Left colon (tissue), 1 donor: ENCODE measurements around the genes KATNAL1 and HMGB1.

DNA sequence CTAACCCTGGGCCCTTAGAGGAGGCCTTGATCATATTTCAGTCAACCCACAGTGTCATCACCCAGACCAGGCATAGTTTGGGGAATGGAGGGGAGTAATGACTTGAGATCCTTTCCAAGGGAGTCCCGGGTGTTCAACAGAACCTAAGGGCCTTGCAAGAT is 160.2 kb downstream of the SLC7A1 start:
- PRO-cap = no peak

DNA sequence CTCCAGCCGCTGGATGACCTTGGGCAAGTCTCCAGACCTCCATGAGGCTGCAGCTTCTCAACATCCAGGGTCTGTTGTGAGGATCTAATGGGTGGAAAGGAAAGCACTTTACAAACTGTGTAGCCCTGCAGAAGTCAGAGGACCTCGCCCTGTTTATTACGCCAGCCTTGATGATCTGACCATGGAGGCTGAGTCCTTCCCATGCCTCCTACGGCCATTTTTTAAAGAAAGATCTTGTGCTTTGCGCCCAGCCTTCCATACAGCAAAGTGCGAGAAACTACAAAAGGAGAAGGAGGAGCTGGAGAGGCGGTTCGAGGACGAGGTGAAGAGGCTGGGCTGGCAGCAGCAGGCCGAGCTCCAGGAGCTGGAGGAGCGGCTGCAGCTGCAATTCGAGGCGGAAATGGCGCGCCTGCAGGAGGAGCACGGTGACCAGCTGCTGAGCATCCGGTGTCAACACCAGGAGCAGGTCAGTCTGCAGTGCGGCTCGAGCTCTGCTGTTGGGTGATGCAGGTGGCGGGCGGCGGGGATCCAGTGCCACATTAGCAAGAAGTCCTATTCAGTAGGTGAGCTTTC is 115.5 kb downstream of the SLC7A1 start:
- PRO-cap = no peak

GRCh38 chr13:29519996-29520605 is 75.4 kb downstream of the SLC7A1 start:
- PRO-cap = no peak

- PRO-cap = bidirectional peak, plus-strand start at chr13:29572826, minus-strand start at chr13:29572695
These were observed 22.9 kb downstream of the SLC7A1 start for GRCh38 chr13:29572563-29572970.

GRCh38 chr13:29594155-29595302 is 959 bp downstream of the SLC7A1 start:
- PRO-cap = bidirectional peak, plus-strand start at chr13:29594762, minus-strand start at chr13:29594559; bidirectional peak, plus-strand start at chr13:29595185, minus-strand start at chr13:29594861

GRCh38 chr13:29790484-29791423 is 59.7 kb downstream of the UBL3 start:
- PRO-cap = no peak

DNA sequence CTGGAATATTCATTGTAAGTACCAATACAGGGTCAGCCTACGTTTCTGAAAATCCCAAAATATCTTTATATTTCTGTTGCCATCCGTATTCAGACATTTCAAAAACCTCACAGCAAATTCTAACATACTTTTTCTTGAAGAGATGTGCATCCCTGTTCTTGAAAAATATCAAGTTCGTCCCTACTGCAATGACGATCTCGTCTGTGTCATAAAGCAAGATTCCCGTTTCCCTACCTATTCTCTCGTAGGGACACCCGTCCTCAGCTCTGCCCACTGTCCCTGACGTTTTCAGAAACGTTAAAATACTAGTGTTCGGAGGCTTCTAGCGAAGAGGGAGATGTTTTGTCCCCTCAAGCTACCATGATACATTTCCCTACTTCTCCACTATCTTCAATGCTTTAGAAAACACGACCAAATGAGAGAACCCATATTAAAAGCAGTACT is 1.5 kb downstream of the UBL3 start:
- PRO-cap = no peak

GRCh38 chr13:29906545-29907068 is 56.2 kb upstream of the UBL3 start:
- PRO-cap = bidirectional peak, plus-strand start at chr13:29906914, minus-strand start at chr13:29906771

DNA sequence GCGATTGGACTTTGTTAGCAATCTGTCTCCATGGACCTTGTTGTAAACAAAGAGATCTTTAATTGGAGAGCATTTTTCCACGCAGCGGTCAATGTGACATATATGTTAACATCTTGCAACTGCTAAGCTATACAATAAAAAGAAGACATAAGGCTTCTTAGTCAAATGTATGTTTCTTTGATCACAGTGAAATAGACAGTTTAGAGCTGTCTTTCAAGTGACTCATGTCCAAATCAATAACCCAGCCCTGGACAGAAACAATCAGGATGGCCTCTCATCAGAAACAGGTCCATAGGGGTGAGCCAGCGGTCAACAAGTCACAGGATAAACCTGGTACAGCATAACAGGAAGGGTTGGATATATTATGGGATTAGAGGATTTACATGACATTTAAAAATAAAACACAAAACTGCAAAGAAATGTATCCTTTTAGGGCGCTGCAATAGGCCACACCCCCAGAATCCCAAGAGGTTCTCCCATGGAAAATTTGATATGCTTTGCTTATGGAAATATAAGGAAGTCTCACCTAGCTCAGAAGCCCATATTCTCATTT is 69.8 kb upstream of the UBL3 start:
- PRO-cap = no peak

GRCh38 chr13:30148621-30148866 is 158.8 kb downstream of the KATNAL1 start:
- PRO-cap = no peak

DNA sequence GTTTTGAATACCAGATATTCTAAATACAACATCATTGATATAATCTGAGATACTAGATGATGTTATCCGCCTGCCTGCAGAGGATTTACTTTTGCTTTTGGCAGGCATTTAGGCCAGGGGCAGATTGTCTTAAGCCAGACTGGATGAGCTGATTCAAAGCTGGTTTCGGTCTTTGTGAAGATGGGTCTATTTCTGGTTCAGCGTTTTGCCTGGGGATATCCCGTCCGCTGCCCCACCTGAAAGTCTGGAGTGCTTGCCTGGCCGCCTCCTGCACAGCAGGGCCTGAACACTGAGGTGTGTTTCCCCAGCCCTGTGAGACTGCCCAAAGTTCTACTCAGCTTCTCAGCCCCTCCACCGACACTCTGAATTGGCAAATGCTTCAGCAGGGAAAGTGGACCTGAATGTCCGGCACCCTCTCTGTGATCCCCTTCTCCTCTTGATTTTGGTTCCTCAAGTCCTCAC is 149.7 kb downstream of the KATNAL1 start:
- PRO-cap = no peak

DNA sequence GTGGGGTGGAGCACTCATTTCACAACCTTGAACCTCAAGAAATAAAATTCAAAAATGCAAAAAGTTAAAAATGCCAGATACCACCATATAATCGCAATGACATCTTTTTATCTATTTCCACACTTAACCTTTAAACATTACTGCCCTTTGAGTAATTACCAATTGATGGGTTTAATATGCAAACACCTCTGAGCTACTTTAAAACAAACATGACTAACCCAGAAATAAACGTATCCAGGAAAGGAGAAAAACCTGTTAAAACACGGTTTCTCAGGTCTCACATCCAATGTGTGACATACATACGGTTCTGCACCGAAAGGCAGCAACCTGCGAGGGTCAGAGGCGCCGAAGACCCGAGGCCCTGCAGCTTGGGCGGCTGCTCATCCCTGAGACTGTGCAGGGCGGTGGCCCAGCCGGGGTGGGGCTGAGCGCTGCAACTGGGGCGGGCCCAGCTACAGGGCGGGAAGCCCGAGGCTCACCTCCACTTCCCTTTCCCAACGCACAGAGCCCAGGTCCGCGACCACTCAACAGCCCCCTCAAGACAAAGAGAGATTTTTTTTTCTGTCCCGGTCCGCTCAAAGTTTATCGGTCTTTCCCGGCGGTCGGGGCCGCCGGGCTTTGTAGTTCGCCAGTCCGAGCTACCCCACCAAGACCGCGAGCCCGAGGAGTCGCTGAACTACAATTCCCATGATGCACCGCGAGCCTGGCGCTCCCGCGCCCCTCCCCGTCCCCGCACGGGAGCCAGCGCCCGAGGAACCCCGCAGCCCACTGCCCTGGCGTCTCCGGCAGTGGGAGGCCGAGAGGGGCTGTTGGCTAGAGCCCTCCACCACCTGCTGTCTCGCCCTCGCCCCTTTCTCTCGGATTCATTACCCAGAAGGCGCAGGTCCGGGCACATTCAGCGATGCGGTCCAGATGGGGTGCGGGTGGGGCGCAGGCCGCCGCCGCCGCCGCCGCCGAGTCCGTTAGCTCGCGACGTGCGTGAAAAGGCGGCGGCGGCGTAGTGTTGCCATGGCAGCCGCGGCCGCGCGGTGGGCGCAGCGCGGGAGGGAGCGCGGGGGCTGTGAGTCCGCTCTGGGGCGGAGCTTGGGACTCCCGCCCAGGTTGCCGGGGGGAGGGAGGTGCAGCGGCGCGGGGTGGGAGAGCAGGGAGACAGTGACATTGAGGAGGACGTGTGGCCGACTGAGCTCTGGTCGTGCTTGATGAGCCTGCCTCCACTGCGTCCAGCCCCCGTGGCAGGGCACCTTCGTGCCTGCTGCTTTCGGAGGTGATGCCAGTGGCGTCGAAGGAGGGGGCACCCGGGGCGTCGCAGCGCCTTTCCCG is at the start of gene KATNAL1:
Gene KATNAL1 (minus strand): TSS at position 1,091 of the 1,320 bp plus-strand sequence.
- PRO-cap = bidirectional peak, plus-strand start at position 744 of the sequence, minus-strand start at position 394 of the sequence; bidirectional peak, plus-strand start at position 1,123 of the sequence, minus-strand start at position 964 of the sequence

- PRO-cap = no peak
These were observed 55.4 kb upstream of the KATNAL1 start for GRCh38 chr13:30362585-30363216.

GRCh38 chr13:30398385-30399140 is 23.7 kb upstream of the UBE2L5 start:
- PRO-cap = no peak

DNA sequence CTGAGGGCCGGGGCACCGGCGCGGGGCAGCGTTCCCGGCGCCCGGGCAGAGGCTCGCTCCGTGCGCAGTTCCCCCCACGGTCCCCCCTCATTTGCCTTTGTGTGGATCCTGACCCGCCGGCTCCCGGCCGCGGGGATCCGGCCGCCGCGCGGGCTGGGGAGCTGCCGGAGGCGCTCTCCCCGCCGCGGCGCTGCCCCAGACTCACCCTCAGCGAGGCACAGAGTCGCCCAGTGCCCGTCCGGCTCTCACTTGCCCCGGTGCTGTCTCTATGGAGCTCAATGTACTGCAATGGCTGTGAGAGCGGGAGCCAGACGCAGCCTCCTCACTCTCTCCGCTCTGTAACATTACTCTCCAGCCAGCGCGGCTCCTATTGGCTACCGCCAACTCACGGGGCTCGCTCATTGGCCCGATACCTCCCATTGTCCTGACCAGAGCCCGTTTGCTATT is at the start of gene HMGB1:
Gene HMGB1 (minus strand): TSS at position 346 of the 447 bp plus-strand sequence.
- PRO-cap = bidirectional peak, plus-strand start at position 96 of the sequence, minus-strand start at position 93 of the sequence; bidirectional peak, plus-strand start outside the sequence, minus-strand start at position 343 of the sequence

GRCh38 chr13:30622646-30623394 is 5.1 kb downstream of the USPL1 start:
- PRO-cap = no peak

DNA sequence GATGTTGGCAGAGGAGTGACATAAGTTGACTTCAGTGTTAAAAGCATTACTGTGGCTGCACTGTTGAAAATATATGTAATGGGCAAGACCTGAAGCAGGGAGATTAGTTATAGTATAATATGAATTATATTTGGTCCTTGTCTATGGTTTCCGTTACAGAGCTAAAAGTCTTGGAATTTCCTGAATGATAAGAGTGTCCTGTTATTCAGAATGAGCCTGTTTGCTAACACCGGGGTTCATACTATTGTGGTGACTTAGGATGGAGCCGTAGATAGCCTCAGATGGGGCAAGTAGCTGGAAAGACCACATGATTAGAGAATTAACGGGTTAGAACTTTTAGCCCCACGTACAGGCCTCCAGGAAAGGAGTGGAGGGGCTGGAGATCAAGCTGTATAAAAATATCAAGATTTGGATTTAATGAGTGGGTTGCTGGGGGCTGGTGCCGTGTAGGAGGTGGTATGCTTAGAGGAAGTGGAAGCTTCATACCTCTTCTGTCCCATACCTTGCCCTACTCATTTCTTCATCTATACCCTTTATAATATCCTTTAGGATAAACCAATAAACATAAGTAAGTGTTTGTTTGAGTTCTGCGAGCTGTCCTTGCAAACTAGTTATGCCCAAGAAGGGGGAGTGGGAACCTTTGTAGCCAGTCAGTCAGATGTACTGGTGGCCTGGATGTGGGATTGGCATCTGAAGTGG is 5.8 kb downstream of the USPL1 start:
- PRO-cap = no peak

DNA sequence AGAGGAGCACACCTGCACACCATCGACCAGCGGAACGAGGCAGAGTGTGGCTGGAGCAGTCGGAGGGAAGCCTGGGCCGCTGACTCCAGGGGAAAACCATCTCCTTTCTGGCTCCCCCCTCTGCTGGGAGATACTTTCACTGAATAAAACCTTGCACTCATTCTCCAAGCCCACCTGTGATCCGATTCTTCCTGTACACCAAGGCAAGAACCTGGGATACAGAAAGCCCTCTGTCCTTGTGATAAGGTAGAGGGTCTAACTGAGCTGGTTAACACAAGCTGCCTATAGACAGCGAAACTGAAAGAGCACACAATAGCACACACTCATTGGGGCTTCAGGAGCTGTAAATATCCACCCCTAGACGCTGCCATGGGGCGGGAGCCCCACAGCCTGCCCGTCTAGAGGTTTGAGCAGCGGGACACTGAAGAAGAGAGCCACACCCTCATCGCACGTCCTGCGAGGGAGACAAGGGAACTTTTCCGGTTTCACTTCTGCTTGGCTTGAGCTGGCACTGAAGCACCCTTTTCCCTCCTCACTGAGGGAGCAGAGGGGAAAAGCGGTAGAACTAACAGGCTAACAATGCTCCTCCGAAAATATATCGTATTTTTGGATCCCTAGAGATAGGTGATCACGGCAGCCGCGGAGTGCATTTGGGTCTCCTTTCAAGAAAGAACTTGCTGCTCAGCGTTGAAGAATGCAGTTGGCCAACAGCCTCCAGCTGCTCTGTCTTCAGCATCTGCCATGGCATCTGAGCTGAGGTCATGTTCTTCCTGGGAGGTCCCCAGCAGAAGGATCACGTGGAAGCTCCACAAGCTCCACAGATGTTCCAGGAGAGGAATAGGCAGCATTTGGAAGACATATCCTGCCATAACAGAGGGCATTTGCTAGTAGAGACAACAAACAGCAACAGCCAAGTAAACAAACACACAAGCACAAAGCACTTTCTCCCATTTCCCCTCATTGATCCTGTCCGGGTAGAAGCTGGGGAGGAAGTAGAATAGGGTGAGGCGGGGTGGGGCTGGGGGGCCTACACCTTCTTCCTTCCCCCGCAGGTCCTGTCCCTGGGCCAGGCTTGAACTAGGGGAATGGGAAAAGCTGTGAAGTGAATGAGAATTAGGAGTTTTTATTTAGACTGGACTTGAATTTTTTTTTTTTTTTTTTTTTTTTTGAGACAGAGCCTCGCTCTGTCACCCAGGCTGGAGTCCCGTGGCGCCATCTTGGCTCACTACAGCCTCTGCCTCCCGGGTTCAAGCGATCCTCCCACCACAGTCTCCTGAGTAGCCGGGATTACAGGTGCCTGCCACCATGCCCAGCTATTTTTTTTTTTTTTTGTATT is 44.9 kb upstream of the ALOX5AP start:
- PRO-cap = unidirectional peak, plus-strand start at position 538 of the sequence; unidirectional peak, minus-strand start at position 738 of the sequence

GRCh38 chr13:30746317-30746683 is 11.0 kb downstream of the ALOX5AP start:
- PRO-cap = no peak

DNA sequence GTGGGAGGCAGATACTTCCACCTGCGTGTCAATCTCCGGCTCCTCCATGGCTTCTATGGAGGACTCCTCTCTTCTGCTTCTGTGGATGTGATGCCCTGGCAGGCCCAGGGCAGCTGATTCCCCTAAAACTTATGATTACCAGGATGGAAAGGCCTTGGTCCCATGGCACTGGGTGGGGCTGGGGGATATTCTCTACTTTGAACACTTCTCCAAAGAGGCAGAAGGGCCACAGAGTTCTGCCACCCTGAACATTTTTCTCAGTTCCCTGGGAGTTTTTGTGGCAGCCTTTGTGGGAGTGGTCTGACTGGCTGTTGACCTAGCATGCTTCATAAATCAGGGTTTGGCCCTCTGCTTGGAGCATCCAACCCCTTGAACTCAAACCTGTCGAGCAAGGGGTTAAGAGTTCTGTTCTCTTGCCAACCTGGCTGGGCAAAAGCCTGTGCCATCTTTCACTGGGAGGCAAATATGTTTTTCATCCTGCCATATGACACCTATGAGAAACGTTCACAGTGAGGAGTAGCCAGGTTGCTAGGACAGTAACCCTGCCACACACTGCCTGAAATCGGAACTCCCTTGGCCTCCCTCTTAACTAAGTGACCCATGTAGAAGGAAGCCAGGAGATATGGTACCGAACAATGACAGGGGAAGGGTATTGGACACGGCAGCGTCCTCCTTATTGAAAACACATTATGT is 7.8 kb upstream of the TEX26 start:
- PRO-cap = no peak